Metastatic Liver Carcinoma in the Lung (tissue), 2 donors: ENCODE measurements around the genes CDK6 and VPS50.

GRCh38 chr7:92608266-92609298 is 18.4 kb upstream of the FAM133B start:
- PRO-cap, 2 experiments = peak in 1 of 2 experiments; most common plus-strand start chr7:92608939 (in 1); most common minus-strand start chr7:92608798 (in 1)

GRCh38 chr7:92613343-92613772 is 23.2 kb upstream of the FAM133B start:
- PRO-cap, 2 experiments = no peak in any of the 2 experiments

DNA sequence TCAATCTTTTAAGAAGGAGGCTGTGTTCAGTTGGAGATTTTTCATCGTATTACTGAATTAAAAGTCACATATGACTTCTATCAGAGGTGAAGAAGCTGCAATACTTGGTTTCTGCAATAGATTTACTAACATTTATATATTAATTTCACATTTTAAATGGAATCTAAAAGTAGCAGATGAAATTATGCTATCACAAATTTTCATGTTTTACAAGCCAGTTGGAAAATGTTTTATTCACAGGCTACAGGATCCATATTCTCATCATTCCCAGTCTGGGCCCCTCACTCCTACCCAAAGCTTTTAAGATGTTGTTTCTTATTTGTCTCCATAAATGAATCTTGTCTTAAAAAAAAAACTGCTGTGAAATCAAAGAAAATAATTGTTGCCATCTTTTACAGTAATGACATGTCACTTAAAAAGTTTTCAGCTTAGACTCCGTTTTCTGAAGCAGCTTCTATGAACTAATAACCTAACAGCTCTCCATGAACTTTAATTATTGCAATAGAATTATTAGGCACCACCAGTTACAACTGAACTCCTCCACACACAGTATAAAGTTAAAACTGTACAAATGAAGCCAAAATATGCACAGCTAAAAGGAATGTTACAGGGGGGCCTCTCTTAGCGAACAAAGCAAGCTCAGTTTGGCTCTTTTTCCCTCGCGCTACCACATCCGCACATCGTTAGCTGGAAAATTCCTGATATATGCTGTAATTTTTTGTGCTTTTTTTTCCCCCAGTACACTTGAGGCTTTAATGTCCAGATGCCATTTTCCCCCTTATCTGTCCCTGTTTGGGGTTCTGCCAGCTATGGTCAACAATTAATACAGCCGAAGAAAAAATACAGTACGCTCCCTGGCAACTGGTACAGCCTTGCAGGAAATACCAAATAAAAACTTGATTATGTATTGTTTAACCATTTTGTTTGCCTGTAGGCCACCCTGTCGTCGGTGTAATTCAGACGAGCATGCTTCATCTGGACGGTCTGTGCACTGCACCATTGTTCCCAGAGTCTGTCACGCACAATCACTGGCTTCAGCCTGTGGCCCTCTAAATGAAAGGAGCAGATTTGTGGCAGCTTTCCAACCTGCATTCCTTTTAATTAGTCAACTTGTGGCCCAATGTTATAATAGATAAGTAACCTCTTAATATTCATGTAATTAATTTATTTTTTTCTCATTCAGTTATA is 107.9 kb upstream of the FAM133B start:
- PRO-cap, 2 experiments = no peak in any of the 2 experiments

DNA sequence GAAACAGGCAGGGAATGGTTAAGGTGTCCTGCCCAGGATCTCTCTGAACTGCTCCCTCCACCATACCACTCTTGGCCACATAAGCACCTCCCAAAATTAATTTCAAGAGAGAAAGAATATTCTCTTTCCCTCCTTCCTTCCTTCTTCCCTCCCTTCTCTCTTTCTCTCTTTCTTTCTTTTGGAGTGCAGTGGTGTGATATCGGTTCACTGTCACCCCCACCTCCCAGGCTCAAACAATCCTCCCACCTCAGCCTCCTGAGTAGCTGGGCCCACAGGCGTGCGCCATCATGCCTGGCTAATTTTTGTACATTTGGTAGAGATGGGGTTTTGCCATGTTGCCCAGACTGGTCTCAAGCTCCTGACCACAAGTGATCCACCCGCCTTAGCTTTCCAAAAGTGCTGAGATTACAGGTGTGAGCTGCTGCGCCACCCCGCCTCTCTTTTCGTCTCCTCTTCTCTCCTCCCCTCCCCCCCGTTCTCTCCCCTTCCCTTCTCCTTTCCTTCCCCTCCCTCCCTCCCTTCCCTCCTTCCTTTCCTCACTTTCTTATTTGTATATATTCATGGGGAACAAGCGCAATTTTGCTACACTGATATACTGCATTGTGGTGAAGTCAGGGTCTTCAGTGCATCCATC is 34.8 kb downstream of the CDK6 start:
- PRO-cap, 2 experiments = no peak in any of the 2 experiments

- PRO-cap, 2 experiments = no peak in any of the 2 experiments
These were observed 452 bp downstream of the CDK6 start for GRCh38 chr7:92835878-92836363.

GRCh38 chr7:92836364-92837396 is at the start of gene CDK6:
Gene CDK6 (minus strand): TSS chr7:92836573.
- PRO-cap, 2 experiments = peak in 2 of 2 experiments; most common plus-strand start chr7:92836619 (in 1); most common minus-strand start chr7:92836563 (in 1)

GRCh38 chr7:92870839-92871188 is 34.4 kb upstream of the CDK6 start:
- PRO-cap, 2 experiments = no peak in any of the 2 experiments

GRCh38 chr7:93102788-93103456 is 14.9 kb downstream of the SAMD9 start:
- PRO-cap, 2 experiments = no peak in any of the 2 experiments

GRCh38 chr7:93140426-93141671 is 7.3 kb downstream of the SAMD9L start:
- PRO-cap, 2 experiments = no peak in any of the 2 experiments

- PRO-cap, 2 experiments = peak in 2 of 2 experiments; most common plus-strand start chr7:93231977 (in 1); most common minus-strand start chr7:93232141 (in 2)
These were observed at the start of gene VPS50 for GRCh38 chr7:93231609-93232730. Gene VPS50 (plus strand): TSS chr7:93232366.

DNA sequence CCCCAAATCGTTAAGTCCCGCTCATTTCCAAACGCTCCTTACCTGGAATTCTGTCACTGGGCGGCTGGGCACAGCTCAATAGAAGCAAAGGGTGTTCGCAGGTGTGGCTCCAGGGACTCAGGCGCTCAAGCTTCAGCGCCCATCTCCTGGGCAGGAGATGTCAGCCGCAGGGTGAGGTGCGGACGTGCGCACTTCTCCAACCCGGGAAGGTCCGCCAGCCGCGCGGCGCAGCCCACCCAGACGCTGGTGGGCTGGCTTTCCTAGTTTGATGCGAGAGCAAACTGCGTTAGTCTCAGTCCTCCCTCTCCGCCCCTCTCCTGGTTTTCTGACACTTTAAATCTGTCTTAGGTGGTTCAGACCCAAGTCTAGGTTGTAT is 289 bp downstream of the CALCR start:
- PRO-cap, 2 experiments = no peak in any of the 2 experiments

DNA sequence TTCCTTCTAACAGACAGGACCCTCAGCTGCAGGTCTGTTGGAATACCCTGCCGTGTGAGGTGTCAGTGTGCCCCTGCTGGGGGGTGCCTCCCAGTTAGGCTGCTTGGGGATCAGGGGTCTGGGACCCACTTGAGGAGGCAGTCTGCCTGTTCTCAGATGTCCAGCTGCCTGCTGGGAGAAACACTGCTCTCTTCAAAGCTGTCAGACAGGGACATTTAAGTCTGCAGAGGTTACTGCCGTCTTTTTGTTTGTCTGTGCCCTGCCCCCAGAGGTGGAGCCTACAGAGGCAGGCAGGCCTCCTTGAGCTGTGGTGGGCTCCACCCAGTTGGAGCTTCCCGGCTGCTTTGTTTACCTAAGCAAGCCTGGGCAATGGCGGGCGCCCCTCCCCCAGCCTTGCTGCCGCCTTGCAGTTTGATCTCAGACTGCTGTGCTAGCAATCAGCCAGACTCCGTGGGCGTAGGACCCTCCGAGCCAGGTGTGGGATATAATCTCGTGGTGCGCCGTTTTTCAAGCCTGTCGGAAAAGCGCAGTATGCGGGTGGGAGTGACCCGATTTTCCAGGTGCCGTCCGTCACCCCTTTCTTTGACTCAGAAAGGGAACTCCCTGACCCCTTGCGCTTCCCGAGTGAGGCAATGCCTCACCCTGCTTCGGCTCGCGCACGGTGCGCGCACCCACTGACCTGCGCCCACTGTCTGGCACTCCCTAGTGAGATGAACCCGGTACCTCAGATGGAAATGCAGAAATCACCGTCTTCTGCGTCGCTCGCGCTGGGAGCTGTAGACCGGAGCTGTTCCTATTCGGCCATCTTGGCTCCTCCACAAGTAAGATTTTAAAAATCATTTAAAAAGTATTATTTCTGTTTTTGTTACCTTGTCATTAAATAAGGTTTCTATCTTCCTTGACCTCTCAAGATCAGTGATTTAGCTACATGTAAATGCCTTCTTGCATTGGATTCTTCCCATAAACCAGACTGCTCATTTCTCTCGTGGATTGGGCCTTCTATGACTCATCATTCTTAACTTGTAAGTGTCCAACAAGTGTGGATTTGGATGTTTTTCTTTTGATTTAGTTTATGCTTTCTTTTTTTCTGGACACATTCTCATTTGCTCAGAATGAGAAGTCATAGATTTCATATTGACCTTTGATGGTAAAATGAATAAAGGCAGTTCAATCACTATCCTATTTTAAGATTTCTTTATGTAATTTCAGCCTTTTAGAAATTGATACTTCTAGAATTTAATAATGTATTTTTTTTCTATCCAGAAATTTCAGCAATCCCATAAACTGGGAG is 16.9 kb upstream of the CALCR start:
- PRO-cap, 2 experiments = no peak in any of the 2 experiments

GRCh38 chr7:93793431-93793854 is 97.1 kb downstream of the TFPI2 start:
- PRO-cap, 2 experiments = no peak in any of the 2 experiments

DNA sequence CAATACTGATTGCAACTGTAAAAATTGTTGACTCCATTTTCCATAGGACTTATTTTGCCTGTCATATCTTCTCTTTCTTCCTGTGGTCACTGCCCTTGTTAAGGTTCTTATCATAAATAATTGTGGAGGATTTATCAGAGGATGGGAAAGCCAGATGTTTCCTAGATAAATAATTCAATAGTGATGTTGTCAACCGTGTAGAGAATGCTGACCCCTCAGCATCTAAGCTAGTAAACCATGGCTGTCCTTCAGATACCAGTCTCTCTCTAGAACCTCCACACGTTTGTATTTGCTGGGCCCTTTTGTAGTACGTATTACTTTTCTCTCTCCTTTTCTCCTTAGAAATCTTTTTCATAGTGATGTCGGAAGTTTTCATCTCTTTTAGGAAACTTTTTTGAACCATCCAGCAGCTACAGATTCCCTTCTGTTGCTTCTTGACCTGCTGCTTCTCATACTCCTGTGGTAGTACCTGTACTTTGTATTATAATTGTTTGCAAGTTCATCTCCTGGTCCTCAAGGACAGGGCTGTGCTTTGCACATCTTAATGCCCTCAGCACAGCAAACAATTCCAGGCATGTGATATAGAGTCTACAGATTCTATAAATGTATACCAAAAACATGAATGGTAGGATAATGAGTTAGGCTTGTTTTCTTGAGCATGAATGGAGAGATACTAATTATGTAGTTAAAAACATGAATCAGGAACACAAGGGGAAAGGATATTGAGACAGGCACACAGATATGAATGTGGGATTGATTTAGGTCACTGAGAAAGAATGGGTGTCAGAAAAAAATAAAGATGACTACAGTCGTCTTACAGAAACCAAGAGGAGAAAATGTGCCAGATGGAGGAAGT is 172.9 kb upstream of the BET1 start:
- PRO-cap, 2 experiments = no peak in any of the 2 experiments

DNA sequence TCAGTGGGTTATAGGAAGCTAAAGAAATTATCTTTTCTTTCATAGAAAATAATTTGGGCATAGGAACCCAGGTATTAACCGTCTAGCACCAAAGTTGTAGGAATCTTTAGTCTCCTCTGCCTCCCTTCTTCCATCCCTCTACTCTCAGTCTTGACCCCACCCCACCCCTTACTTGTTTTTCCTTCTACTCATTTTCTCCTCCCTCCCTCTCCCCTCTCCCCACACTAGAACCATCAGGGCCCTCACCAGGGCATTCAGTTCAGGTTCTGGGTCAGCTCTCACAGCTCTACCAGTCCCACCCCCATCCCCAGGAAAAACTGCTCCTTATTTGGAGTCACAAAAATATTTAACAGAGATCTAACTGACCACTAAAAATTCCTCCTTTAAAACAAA is 3.0 kb upstream of the COL1A2 start:
- PRO-cap, 2 experiments = no peak in any of the 2 experiments

DNA sequence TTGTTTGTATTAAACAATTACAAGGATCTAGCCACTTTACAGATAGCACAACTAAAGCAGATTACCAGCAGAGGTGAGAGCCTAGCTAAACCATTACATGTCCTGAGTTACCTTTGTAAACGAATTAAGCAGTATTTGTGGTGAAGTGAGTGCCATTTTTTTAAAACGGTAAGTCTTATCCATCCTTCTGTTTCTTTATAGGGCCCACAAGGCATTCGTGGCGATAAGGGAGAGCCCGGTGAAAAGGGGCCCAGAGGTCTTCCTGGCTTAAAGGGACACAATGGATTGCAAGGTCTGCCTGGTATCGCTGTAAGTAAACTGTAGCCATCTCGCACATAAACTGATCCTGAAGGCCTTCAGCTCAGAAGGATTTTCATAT is 31.5 kb downstream of the COL1A2 start:
- PRO-cap, 2 experiments = no peak in any of the 2 experiments

DNA sequence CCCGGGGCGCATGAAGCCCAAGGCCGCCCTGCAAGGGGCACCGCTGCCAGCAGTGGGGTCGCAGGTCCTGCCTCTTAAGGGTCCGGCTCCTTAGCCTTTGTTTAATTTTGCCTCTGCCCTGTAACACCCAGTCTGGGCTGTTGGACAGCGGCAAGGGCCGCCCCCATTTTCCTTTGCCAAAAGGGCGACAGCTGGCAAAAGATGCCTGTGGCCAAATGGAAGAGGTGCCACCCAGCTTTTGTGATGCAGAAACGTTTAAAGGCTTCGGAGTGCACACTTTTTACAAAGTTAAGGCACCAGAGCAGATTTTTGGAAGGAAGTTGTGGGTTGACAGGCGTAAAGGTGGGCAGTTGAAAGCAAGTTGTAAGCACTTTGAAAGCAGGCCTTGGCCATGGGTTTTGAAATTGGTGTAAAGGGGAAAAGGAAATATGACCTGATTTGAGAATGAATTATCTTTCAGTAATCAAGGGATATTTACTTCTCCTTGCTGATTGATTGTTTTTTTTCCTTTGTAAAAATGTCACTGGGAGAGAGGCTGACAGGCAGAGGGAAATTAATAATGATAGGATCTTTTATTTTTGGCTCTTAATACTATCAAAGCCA is 1.1 kb downstream of the CASD1 start:
- PRO-cap, 2 experiments = peak in 1 of 2 experiments; most common minus-strand start position 99 of the sequence (in 1)

DNA sequence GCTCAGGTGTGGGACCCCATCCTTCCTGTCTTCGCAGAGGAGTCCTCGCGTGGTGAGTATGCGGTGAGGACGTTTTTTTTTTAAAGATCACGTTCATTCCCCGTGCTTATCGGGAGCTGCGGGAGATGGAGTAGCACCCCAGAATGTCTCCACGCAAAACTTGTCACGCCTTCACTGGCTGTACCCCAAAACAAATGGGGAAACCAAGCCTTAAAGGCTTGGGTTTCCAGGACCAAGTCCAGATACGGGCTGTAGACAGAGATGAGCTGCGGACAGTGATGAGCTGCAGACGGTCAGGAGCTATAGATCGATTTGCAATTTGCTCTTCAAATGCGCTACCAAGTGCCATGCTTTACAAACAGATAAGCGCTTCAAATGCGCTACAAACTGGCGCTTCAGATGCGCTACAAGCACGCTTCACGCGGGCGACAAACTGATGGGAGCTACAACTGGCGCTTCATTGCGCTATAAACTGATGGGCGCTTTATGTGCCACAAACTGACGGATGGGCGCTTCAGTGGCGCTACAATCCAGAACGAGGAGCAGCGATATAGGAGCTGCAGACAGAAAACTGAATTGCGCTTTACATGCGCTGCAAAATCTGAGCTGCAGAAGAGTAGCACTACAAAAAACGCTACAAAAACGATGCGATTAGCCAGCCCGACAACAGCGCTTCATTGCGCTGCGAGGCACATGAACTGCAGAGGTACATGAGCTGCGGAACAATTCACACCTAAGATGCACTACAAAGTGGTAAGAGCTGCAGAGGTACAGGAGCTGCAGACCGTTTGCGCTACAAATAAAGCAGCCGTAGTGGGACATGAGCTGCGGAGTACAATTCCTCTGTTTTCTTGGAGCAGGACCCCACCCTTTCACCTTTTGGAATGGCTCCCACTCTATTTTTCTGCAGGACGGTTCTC is 856 bp upstream of the SGCE start:
- PRO-cap, 2 experiments = no peak in any of the 2 experiments

DNA sequence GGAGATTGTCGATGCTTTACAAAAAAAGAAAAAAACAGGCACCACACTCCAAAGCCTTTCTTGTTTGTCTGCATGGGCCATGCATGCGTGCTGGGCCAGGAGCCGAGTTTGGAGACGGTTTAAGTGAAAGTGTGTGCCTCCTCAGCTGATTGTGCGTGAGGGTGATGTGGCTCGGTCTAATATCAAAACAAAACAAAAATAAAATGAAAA is 1.3 kb downstream of the PPP1R9A start:
- PRO-cap, 2 experiments = no peak in any of the 2 experiments

DNA sequence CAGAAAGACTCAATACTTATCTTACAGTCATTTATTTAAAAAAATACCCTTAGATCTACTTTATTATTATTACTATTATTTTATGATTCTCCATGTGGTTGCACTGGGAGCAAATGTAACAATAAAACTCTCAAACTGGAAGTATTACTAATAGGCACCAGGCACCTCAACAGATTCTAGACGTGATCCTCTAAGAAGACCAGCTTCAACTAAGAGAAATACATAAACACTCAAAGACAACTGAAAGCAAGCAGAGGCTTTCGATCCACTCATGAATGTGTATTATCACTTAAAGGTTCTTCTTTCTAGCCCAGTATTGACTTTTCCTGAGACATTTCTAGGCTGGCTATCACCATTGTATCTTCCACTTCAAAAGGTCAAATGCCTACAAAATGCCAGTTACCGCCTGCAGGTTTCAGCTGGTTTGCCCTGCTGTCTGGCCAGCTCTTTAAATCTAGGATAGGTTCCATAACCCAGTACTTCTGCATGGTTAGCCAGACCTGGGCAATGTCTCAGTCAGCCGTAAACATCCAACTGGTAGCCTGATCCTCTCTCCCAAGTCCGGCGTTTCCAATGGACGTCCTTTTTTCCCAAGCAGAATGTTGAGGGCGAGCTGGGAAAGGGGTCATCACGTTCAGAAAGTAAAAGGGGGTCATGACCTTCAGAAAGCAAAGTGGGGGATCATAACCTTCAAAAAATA is 664 bp downstream of the PON3 start:
- PRO-cap, 2 experiments = peak in 1 of 2 experiments; most common plus-strand start position 479 of the sequence (in 1)